GM06990 (cell line): ENCODE measurements around the genes IBTK and AKIRIN2.

GRCh38 chr6:81837853-81838544, 85.5 kb upstream of the TENT5A start:
- RRBS: no CpG with 5 or more reads among the region's 4 CpGs

GRCh38 chr6:82015287-82016063, 232.1 kb downstream of the IBTK start:
- RRBS: no CpG with 5 or more reads among the region's 3 CpGs

GRCh38 chr6:82223240-82223780, 24.2 kb downstream of the IBTK start:
- RRBS: no CpG with 5 or more reads among the region's 3 CpGs

GRCh38 chr6:82247379-82248185, at the start of gene IBTK:
Gene IBTK (minus strand): TSS chr6:82247744.
- RRBS: 4% methylated on average over 23 of the region's 59 CpGs

- RRBS: no CpG with 5 or more reads among the region's 17 CpGs
Observed at GRCh38 chr6:83334063-83334279, 96.9 kb downstream of the ME1 start.

- RRBS: no CpG with 5 or more reads among the region's 3 CpGs
Observed at GRCh38 chr6:83464723-83465136, 33.9 kb upstream of the ME1 start.

GRCh38 chr6:85403175-85404113, 46.4 kb upstream of the NT5E start:
- RRBS: no CpG with 5 or more reads among the region's 6 CpGs

DNA sequence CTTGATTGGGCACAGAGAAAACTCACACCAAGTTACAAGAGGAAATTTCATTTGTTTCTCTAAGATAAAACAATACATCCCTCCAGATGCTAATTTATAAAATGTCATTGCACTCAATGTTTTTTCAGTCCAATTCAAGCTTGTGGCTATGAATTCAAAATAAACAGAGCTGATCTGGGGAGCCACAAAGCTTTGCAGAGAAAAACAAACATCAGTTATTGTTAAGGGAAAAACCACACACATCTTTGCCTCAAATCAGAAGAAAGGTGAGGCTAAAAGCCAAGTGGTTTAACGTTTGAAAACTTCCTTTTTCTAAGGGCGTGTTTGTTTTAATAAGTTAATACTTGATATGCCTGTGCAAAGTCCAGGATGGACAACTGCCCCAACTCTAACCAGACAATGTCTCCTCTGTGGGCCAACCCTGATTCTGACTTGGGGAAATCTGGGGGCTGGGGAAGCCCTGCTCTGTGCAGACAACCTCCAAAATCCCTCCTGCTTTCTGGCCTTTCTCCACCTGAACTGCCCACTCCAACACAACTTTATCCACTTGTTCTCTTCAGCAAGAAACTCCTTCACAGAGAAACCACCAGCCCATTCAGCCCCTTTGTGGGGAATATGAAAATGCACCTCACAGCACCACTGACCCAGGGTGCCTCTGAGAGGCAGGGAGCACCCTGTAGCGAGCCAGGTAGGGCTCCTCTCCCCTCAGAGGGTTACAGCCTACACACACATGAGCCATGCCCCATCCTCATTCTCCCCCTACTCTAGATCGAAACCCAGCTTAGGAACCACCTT, 44.5 kb upstream of the NT5E start:
- RRBS: no CpG with 5 or more reads among the region's 4 CpGs

DNA sequence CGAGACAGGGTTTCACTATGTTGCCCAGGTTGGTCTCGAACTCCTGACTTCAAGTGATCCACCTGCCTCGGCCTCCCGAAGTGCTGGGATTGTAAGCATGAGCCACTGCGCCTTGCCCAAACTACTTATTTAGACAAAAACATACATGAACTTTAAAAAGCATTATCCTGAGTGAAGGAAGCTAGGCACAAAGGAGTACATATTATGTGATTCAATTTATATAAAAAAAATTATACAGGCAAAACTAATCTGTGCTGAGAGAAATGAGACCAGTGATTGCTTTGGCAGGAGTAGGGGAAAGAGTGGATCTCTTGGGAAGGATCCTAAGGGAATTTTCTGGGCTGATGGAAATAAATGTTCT, 47.8 kb downstream of the SNX14 start:
- RRBS: no CpG with 5 or more reads among the region's 5 CpGs

DNA sequence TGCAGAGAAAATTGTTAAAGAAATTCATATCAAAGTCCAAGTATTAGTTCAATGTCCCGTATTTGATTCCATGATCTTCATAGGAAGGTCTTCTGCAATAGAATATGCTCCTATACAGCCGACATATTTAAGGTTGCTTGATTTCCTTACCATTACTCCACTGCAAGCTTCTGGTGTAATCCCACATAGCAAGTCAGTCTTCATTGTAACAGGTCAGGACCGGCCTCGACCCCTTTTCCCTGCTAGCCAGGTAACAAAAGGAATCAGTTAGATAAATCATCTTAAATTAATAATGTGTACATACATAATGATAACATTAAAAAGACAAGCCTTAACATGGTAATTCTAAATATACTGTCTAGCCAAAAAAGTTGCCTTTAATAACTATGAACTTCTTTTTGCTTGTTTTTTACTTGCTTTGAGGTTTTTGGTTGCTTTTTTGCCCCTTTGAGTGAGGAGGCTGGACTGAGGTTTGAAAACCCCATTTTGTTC, 19.1 kb upstream of the SNX14 start:
- RRBS: no CpG with 5 or more reads among the region's 4 CpGs

DNA sequence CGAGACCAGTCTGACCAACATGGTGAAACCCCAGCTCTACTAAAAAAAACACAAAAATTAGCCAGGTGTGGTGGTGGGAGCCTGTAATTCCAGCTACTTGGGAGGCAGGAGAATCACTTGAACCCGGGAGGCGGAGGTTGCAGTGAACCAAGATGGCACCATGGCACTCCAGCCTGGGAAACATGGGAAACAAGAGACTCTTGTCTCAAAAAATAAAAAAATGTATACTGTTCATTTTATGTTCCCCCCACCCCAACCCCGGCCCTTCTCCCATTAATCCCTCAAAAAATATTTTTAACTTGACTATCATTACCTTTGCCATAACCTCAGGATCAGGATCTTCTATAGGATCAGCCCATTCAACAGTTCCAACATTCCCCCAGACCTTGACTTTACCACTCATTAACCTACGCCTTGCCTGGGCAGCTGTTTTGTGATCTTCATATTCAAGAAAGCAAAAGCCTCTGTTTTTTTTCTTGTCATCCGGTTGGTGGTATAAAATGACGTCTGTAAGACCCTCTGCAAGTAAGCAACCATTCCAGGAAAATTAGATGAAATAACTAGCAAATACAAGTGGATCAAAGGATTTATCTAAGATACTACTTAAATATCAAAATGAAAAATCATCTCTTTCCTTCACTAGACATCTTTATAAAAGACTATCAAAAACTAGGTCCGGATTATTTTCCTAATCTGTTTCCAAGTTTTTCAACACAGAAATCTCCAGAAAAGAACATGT, 20.3 kb downstream of the SYNCRIP start:
- RRBS: no CpG with 5 or more reads among the region's 8 CpGs

DNA sequence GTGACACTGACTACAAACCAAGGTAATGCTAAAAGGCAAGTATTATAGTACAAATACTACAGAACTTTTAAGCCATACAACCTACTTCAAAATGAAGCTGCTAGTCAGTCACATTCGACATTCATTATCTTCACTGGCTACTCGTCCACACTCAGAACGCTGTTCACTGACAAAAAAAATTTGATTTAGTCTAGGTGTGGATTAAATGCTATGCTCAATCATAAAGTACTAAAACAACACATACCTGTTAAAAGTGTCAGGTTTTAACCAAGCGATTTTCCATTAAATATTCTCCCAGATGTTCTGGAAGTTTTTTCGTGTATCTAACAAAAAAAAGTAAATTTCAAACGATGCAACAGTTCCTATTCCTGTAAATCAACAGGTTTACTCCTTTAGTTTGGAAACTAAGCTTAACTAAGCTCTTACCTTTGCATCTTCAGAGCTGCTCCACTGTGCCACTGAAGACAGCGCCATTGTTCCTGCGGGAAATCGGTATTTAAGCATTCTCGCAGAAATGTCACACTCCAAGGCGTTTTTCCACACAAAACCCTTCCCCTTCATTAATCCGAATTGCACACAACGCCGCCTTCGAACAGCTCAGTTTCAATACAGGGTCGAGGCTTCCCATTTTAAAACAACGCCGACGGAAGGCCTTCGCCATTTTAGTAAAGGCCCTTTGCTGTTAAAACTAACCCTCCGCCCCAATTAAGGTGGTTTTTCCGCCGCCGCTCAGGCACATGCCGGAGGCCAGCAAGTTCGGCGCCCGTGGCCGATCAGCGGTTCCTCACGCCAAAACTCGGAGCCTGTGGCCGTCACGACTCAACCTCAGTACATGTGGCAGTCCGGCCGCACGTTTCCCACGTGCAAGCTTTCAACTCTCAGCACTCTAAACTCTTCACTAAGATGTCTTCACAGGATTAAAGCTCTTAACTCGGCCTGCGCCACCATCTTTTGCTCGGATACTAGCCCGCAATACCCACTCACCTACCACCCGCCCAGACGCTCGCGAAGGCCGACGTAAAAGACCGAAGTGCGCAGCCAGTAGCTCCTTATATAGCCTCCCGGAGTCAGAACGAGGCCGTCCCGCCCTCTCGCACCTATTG, 35.4 kb upstream of the SYNCRIP start:
- RRBS: 4% methylated on average over 8 of the region's 55 CpGs

DNA sequence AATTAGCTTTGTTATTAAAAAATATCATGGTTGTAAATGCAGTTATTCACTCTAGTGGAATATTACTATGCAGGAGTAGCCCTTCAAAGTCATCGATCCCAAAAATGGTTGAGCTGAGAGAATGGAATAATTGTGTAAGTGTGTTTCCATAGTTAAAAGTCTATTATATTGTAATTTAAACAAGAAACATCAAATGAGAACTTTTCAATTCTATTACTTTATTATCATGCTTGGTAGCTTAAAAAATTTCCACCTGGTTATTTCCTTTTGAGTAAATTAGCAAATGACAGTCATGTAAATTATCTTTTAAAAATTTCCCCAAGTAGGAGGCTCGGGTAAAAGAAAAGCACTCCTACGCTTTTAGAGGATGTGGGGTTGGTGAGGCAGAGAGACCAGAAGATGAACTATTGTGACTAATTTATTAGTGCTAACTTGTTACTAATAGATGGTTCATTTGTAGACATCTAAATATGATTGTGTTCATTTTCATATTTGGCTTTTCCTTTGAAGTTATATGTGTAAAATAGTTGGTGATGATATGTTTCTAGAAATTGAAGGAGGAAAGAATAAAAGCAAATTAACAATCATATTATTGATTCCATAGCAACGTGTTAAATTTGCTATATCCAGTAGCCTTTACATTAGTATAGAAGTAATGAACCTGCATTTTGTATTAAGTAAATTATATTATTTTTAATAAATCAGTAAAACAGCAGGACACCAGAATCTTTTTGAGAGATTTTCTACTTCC, 26.9 kb downstream of the ZNF292 start:
- RRBS: no CpG with 5 or more reads among the region's 4 CpGs

GRCh38 chr6:87322724-87323404, 476 bp downstream of the SMIM8 start:
- RRBS: 7% methylated on average over 1 of the region's 21 CpGs

DNA sequence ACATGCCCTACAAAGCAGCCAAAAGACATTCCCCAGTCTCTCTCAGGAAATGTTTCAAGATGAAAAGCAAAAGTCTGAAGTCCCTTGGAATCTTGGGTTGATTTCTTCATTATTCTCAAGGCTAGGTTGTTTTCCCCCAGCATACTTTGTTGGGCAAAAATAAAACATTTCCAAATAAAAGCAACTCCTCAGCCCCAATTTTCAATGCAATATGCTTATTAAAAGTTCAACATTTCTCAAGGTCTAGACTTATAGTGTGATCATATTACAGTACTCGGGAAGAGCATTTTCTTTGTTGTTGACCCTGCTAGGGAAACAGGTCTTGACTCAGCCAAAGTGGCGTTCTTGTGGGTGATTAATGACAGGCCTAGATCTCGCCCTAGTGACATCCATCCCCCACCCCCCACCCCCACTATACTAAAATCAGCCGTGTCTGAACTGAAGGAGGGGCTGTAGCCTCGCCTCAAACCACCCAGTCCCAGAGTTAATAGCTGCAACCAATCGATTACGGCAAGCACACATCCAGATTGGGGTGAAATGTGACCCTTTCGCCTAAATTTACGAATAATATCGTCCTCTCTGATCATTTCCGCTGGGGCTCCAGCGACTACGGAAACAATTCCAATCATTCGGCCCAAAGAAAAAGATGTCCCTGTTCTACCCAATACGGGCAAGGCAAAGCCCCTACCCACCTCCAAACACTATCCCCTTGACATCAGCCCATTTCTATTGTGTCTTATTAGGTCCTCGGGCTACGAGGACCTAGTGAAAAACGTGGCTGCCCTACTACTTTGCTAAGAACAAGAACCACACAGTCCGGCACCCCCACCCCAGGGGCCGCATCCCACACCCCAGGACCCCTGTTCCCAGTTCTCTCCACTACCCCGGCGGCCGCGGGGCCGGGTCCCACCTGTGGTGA, 1.2 kb downstream of the AKIRIN2 start:
- RRBS: 10% methylated on average over 3 of the region's 25 CpGs

GRCh38 chr6:87701459-87702341, at the start of gene AKIRIN2:
Gene AKIRIN2 (minus strand): TSS chr6:87702233.
- RRBS: 4% methylated on average over 33 of the region's 105 CpGs

DNA sequence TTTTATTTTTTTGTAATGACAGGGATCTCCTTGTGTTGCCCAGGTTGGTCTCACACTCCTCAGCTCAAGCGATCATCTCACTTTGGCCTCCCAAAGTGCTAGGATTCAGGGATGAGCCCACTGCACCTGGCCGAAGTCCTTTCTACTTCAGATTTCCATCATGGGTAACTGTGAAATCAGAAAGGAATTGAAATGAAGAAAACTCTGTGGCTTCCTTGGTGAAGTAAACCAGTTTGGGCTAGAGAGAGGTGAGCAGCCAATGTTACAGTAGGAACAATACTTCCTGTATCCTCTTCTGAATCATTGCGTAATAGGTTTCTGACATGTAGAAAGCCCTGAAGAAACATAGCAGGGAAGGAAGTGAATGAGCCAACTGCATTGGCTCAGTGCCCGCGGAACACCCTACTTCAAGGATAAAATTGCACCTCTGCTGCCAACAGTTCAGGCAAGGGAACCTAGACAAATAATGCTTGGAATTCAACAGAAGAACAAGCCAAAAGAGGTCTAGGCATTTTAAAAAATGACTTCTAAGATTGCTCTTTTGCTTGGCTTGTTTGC, 29.7 kb upstream of the AKIRIN2 start:
- RRBS: no CpG with 5 or more reads among the region's 5 CpGs

DNA sequence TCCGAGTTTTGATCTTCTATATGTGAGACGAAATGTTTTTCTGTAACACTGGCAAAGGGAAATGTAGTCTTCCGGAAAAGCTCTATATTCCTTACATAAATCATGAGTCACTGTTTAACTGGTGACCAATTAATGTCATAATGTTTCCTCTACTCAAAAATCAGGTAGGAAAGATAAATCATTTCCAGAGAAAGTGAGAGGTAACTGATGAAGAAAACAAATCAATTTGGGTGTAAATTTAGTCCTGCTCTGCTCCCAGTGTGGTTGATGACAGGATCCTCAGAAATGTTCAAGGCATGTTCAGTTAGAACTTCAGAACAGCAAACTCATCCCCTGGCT, 38.9 kb upstream of the SPACA1 start:
- RRBS: no CpG with 5 or more reads among the region's 3 CpGs

DNA sequence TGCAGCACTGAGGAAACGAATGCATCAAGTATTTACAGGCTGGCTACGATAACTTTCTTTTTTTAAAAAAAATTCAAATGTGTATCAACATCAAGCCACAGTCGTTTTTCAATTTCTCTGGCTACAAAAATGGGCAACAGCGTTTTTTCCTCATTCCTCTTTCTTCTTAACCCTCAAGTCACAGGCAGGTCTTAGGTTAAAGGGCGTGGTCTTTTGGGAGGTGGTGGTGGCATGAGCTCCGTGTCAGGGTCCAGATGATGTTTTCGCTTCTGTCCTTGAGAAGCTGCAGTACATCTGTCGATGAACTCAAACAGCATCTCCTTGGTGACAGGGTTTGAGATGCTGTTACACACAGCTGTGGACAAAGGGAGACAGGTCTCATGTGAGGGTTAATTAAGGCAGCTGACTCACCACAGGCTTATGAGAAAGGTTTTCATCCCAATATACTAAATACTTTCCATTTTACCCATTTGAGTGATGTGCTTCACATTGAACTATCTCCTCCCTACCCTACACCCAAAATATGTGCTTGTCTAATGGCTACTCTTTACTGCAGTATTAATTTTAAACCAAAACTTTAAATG, 350.8 kb downstream of the RNGTT start:
- RRBS: no CpG with 5 or more reads among the region's 8 CpGs

GRCh38 chr6:89321651-89322034, 6.5 kb upstream of the GABRR2 start:
- RRBS: no CpG with 5 or more reads among the region's 4 CpGs